ENCODE data around the gene CST4.

DNA sequence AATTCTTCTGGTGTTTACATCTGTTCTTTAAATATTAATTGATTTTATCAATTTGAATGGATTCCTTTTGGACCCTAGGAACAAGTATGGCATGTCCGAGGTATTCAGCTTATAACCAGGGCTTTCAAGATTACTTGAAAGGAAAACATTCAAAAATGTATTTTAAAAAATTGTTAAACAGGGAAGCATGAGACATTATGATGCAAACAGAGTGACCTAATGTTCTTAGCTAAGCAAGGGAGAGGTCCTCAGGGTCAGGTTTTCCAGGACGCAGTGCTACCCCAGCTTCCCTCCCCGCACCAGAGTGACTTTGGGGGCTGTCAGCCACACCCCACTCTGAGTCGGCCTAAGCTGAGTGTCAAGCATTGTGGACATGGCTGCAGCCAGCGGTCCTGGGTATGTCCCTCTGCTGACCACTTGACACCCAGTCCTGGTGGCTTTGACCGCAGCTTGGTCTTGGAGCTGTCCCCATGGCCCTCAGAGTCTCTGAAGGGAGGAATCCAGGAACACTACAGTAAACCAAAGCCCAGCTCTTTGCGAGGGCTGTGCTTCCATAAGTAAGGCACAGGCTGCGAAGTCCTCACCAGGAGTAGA is 54.8 kb upstream of the CD93 start:
- PRO-cap, 2 experiments, result no peak in any of the 2 experiments

- PRO-cap, 2 experiments, result peak in 1 of 2 experiments; most common plus-strand start chr20:23160774 (in 1)
These were observed 74.4 kb upstream of the CD93 start for GRCh38 chr20:23160452-23161059.

DNA sequence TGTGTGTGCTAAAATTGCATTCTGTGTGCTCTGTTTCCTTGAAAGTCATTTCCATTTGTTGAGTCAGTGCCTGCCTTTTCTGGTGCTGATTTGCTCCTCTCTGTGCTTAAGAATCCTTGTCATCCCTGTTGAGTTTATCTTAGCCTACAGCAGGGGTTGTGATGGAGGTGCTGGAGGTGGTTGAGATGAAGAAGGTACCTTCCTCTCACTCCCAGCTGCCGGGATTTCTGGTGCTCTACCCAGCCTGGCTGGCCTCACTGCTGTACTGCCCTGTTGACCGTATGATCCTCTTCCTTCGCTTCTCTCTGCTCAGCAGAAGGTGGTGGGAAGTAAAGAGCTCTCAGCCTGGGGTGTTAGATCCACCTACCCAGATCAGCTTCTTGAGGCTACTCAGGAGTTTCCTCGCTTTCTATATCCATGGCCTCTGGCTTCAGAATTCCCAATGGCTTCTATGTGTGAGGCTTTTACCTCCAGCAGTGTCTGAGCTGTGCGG is 101.1 kb upstream of the NXT1 start:
- PRO-cap, 2 experiments, result no peak in any of the 2 experiments

- PRO-cap, 2 experiments, result no peak in any of the 2 experiments
These were observed 45.6 kb upstream of the NXT1 start for GRCh38 chr20:23305008-23305446.

GRCh38 chr20:23364658-23365375 is 2.8 kb downstream of the GZF1 start:
- PRO-cap, 2 experiments, result no peak in any of the 2 experiments

- PRO-cap, 2 experiments, result no peak in any of the 2 experiments
These were observed 2.8 kb upstream of the CSTL1 start for GRCh38 chr20:23436640-23437140.

- PRO-cap, 2 experiments, result no peak in any of the 2 experiments
These were observed 3.8 kb upstream of the CST11 start for GRCh38 chr20:23456237-23457204.

DNA sequence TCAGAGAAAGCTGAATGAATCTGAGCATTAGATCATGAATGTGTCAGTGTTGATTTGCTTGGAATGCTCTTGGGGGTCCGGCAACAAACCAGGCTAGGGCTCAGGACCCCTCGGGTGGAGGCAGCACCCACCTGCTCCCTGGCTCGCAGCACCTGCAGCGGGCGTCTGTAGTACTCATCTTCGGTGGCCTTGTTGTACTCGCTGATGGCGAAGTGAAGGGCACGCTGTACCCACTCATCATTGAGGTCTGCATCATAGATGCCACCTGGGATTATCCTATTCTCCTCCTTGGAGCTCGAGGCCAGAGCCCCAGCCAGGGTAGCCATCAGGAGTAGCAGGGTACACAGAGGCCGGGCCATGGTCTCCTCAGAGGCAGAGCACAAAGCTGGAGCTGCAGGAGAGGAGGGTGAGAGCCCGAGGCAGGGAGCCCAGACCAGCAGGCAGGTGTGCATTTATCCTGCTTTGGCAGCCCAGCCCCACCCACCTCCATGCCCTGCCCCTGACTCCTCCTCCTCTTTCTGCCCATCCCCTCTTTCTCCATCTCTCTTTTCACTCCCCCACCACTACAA is at the start of gene CST4:
Gene CST4 (minus strand): TSS at position 428 of the 569 bp plus-strand sequence.
- PRO-cap, 2 experiments, result no peak in any of the 2 experiments

GRCh38 chr20:24095697-24096187 is 107.2 kb upstream of the GGTLC1 start:
- PRO-cap, 2 experiments, result no peak in any of the 2 experiments

- PRO-cap, 2 experiments, result no peak in any of the 2 experiments
These were observed 123.3 kb upstream of the GGTLC1 start for GRCh38 chr20:24111769-24112303.

- PRO-cap, 2 experiments, result no peak in any of the 2 experiments
These were observed 159.9 kb upstream of the GGTLC1 start for GRCh38 chr20:24148362-24148946.

GRCh38 chr20:24699159-24699818 is 229.9 kb downstream of the SYNDIG1 start:
- PRO-cap, 2 experiments, result no peak in any of the 2 experiments

- PRO-cap, 2 experiments, result no peak in any of the 2 experiments
These were observed 936 bp downstream of the CST7 start for GRCh38 chr20:24949738-24950671.

DNA sequence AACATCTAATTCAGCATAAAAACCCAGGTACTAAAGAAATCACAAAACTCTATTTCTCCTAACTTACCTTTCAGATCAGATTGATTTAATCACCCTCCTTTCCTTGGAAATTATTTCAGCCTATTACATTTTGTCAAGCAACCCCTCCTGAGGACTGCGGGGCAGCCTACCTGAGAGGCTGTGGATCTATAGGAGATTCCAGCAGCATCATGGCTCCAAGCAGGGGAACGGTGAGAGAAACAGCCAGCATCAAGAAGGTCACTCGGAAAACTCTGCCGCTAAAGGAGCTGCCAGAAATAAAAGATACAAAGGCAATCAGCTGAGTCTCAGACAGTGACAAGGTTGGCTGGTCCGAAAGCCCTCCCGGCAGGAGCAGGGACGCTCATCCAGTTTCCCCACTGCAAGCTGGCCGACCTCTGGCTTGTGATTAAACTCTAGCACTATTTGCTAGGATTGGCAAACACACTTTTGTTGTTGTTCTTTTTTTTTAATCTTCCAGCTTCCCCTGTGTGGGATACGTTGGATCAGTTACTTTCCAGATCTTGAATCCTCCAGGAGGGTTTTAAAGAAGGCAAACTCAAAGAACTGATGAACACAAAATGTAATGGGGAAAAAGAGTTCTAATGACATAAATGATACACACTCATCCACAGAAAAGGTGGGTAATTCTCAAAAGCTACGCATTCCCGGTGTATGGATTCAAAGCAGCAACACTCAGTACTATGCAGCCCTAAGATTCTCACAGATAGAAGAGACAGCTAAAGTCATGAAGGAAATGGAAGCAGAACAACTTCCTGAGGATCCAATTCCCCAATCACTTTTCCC is 8.6 kb downstream of the APMAP start:
- PRO-cap, 2 experiments, result no peak in any of the 2 experiments

DNA sequence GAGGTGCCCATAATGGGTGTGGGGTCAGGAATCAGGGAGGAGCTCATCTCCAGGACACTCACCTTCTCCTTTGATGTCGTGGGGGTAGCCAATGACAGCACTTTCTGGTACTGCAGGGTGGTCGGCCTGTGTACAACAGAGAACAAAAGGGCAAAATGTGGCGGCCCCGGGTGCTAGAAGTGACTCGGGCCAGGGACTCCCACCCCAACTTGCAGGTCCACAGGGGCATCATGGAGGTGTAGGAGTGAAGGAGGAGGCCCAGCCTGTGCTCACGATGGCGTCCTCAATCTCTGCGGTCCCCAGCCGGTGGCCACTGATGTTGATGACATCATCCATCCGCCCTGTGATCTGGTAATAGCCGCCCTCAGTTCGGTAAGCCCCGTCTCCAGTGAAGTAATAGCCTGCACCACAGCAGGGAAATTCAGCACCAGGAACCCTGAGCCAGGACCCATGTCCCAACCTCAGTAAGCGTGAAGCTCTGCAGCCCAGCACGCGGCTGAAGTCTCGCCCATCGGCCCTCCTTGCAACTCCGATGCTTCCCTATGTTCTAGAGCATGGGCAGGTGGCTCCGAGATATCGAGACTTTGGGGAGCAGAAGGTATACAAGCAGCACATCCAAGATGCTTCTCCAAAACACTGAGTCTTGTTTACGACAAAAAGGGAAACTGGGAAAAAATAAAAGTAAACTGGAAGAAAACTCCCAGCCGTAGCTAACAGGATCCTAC is 20.1 kb upstream of the APMAP start:
- PRO-cap, 2 experiments, result no peak in any of the 2 experiments

DNA sequence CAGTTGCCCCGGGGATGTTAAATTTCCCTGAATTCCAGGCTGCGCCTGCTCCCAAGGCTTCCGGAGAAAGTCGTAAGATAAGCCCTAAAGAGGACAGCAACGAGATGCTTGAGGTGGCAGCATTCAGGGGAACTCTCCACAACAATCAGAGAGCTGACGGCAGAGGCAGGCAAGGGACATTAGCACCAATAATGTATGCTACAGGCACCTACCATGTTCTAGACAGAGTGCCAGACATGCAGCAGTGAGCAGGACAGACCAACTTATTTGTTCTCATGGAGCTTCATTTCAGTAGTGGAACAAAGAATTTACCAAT is 3.5 kb upstream of the ENTPD6 start:
- PRO-cap, 2 experiments, result peak in 1 of 2 experiments; most common plus-strand start position 139 of the sequence (in 1)

DNA sequence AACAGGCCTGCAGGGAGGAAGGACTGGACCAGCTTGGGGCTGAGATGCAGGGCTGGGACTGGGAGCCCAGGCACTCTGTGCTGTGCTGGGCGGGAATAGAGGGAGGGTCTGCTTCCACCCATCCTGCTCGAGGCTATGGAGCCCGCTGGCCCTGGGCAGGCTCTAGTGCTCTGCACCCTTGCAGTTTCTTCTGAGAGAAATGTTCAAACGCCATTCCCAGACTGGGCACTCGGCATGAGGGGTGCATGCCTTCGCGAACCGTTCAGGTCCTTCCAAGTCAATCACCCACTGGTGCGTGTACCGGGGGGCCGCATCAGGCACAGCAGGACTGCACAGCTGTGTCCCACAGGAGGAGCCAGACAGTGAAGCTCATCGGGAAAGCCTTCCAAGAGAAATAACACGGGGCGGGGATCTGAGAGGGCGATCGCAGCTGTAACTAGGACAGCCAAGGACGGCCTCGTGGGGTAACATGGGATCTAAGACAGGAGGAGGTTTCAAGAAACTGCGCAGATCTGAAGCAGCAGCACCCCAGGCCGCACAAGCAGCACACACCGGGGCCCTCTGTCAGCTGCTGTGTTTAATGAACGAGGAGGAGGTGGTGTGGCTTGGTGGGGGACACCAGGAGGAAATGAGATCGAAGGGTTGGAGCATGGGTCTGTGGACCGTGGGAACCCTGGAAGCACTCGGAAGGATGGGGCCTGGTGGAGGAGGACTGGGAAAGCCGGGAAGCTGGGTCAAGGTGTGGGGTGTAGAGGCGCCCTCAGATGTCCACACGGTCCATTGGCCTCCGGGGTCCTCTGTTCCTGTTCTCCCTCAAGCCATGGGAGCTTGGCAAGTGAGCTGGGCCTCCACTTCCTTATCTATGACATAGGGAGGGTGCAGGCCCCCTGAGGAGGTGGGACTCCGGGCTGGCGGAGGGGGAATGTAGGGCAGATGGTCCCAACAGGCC is 26.0 kb upstream of the PYGB start:
- PRO-cap, 2 experiments, result no peak in any of the 2 experiments

- PRO-cap, 2 experiments, result no peak in any of the 2 experiments
These were observed 9.5 kb upstream of the PYGB start for GRCh38 chr20:25238395-25238754.

DNA sequence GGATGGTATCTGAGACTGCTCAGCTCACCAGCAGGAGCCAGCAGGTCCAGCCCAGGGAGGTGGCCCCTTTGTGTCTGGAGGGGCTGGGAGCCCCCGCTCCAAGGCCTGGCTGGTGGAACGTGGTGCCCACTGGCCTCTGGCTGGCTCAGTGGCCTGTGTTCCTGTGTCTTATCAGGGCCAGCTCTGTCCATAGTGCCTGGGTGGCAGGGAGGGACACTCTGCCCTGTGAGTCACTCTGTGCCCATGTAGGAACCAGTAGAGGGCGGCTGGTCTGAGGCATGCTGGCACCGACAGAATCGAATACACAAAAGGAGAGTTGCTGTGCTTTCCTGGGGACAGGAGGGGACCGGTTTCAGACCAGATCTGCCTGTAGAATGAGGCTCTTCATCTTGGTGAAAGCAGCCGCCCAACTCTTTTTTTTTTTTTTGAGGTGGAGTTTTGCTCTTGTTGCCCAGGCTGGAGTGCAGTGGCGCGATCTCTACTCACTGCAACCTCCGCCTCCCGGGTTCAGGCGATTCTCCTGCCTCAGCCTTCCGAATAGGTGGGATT is 7.5 kb downstream of the PYGB start:
- PRO-cap, 2 experiments, result peak in 2 of 2 experiments; most common plus-strand start position 307 of the sequence (in 2); most common minus-strand start position 142 of the sequence (in 1)

- PRO-cap, 2 experiments, result no peak in any of the 2 experiments
These were observed 47.6 kb downstream of the PYGB start for GRCh38 chr20:25295247-25296176.